AG04449 (cell line): ENCODE results near the gene OR10H5.

- RRBS, result no CpG with 5 or more reads among the region's 6 CpGs
Measured at GRCh38 chr19:15403923-15404696, 14.7 kb downstream of the AKAP8L start.

GRCh38 chr19:15421130-15421734 is 2.4 kb upstream of the AKAP8L start:
- RRBS, result no CpG with 5 or more reads among the region's 12 CpGs

DNA sequence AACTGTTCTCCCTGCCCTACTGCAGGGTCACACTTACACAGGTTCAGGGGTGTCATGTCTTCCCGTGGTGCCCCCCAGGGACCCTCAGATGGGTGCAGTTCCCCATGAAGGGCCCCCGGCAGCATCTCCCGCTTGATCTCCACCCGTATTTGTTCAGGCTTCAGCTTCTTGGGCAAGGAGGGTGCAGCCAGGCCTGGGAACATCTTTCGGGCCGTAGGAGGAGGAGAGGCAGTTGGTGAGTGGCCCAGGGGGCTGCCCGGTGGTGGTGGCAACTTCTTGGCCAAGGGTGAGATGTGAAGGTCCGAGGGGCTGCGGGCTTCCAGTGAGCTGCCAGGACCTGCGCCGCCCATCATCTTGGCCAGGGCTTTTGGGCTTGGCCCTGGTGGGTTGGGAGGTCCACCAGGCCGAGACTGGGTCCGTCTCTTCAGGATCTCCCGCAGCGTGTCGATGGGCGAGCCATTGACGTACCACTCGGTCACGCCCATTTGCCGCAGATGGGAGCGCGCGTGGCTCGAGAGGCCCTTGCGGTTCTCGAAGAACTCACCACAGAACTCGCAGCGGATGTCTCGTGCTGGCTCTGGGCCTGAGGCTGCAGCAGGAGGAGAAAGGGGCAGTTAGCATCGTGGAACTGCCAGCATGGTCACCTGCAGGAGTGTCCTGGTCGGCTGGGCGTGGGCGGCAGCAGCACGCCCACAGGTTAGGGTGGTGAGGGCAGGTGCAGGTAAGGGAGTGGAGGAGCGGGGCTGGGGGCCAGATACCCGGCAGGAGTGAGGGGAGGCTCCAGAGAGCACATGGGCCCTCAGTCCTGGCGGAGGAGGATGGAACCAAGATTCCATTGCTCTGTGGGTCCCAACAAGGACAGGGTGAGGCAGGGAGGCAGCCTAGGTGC is 8.4 kb upstream of the AKAP8L start:
- RRBS, result no CpG with 5 or more reads among the region's 38 CpGs

- RRBS, result no CpG with 5 or more reads among the region's 38 CpGs
Measured at GRCh38 chr19:15551080-15551719, 42.9 kb downstream of the CYP4F22 start.

DNA sequence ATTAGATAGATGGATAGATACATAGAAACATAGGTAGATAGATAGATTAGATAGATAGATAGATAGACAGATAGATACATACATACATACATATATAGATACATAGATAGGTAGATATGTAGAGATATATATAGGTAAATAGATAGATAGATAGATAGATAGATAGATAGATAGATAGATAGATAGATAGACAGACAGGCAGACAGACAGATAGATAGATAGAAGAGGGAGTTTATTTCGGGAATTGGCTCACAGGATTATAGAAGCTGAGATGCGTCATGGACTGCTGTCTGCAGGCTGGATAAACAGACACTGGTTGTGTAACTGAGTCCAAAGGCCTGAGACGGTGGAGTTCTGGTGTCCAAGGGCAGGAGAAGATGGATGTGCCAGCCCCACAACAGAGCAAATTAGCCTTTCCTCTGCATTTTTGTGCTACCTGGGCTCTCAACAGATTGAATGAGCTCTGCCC is 2.6 kb downstream of the CYP4F3 start:
- RRBS, result no CpG with 5 or more reads among the region's 3 CpGs

GRCh38 chr19:15787409-15787735 is at the start of gene OR10H5:
Gene OR10H5 (plus strand): TSS chr19:15787661.
- RRBS, result no CpG with 5 or more reads among the region's 6 CpGs

DNA sequence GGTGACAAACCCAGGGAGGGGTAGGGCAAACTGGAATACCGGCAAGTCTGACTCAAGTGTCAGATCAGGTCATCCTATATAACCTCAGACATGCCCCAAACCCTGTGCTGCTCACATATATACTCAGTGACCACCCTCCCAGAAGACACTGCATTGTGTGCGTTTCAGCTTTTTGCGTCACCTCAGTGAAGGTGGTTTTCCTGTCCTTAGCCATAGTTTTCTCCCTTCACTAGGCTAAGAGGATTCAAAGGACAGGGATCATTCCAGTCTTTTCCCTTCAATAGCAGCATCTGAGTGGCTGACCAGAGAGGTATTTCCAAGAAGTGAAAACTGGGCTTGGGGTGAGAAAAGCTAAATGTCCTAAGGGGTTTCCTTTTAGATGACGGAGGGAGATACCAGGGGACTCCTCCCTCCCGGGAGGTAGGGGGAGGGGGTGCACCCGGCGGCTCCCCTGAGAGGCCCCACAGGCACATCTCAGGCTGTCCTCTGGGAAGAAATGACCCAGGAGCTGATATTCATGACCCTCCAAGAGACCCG is 12.7 kb upstream of the OR10H1 start:
- RRBS, result 46% methylated on average over 1 of the region's 8 CpGs

DNA sequence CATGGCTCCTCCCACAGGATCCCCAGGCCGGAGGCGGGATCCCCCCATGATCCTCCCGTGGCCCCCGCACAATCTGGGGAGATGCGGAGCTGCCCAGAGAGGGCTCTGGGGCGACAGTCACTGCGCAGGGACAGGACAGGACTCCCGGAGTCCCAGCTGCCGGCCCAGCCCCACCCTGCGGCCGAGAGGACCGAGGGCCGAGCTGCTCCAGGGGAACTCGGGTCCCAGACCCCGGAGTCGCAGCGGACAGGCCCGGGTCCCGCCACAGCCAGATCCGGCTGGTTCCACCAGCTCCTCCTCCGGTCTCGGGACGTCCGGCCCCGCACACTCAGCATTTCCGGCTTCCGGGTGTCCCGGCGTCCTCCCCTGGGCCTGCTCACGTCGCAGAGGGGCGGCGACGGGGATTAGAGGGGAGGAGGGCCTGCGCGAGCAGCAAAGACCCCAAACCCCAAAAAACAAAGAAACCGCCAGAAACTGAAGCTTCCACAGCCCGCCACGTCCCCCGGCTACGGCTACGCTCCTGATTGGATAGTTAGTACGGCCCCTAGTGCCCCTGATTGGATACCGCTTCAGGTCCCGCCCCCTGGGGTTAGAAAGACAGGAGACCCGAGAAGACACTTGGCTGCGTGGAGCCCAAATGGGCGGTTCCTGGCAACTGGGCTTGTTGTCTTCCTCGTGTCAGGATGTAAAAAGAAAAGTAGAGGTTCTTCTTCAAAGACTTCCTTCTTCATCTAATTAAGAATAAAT is 21.3 kb upstream of the OR10H1 start:
- RRBS, result no CpG with 5 or more reads among the region's 49 CpGs

DNA sequence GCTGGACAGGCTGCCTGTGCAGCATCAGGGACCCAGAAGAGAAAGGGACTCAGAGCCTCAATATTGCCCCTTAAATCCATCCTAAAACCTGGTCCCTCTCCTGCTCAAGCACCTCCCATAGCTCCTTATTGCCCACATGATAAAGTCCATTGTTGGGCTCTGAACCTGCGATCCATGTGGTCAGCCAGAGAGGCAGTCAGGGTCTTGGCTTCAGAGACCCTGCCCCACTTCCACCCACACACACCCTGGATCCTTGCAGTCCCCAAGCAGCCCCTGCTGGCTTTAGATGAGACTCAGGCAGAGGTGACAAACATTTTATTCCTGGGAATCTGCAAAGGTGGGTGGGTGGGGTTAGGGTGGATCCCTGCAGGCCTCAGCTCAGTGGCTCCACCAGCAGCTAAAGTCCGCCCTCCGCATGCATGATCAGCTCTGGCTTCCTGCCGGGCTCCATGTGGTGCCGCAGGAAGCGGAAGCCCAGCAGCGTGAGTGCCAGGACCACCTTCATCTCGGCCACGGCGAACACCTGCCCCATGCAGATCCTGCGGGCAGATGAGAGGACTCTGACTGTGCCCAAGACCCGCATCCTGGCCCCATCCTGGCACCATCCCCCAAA is 26.5 kb downstream of the CYP4F2 start:
- RRBS, result no CpG with 5 or more reads among the region's 12 CpGs

DNA sequence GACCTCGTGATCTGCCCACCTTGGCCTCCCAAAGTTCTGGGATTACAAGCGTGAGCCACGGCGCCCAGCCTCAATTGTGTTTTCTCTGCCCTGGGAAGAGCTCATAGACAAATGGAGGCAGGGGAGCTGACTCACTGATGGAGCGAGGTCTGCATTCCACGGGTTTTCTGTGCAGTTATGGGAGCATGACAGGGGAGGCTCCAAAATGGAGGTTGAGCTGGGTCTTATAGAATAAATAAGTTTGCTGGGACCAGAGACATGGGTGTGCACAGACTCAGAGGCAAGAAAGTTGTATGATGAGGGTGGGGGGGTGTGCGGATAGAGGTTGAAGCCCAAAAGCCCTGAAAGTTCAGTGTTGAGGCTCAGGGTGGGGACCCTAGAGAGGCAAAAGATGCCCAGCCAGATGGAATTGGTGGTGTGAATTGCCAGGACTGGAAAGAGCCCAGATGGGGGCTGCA is 1.7 kb downstream of the TPM4 start:
- RRBS, result no CpG with 5 or more reads among the region's 7 CpGs

GRCh38 chr19:16083433-16083877 is 7.2 kb downstream of the TPM4 start:
- RRBS, result no CpG with 5 or more reads among the region's 13 CpGs

- RRBS, result no CpG with 5 or more reads among the region's 9 CpGs
Measured at GRCh38 chr19:16115502-16116170, 3.9 kb downstream of the RAB8A start.

DNA sequence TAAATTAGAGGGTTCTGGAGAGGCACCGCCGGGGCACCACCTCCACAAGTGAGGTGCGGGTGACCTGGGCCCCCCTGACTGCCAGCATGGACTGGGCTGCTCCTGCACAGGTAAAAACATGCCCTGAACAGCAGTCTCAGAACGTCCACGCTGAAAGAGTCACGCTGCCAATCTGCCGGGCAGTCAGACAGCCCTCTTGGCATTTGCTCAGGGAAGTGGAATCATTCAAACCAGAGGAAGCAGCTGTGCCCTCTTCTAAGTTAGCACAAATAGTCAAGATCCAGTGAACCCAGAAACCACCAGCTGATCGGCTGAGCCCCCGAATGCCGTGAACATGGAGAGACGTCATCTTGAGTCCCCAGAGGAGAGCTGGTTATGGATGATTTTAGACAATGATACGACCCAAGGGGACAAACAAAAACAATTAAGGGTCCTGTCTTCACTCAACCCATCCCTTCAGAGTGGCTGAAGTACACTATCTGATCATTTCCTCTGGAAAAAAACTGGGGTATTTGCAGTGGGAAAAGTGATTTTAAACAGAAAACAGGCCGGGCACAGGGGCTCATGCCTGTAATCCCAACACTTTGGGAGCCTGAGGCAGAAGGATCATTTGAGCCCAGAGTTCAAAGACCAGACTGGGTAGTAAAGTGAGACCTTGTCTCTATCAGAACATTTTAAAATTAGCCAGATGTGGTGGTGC is 34.6 kb downstream of the KLF2 start:
- RRBS, result no CpG with 5 or more reads among the region's 13 CpGs

GRCh38 chr19:16374358-16374659 is 49.7 kb downstream of the KLF2 start:
- RRBS, result no CpG with 5 or more reads among the region's 9 CpGs

DNA sequence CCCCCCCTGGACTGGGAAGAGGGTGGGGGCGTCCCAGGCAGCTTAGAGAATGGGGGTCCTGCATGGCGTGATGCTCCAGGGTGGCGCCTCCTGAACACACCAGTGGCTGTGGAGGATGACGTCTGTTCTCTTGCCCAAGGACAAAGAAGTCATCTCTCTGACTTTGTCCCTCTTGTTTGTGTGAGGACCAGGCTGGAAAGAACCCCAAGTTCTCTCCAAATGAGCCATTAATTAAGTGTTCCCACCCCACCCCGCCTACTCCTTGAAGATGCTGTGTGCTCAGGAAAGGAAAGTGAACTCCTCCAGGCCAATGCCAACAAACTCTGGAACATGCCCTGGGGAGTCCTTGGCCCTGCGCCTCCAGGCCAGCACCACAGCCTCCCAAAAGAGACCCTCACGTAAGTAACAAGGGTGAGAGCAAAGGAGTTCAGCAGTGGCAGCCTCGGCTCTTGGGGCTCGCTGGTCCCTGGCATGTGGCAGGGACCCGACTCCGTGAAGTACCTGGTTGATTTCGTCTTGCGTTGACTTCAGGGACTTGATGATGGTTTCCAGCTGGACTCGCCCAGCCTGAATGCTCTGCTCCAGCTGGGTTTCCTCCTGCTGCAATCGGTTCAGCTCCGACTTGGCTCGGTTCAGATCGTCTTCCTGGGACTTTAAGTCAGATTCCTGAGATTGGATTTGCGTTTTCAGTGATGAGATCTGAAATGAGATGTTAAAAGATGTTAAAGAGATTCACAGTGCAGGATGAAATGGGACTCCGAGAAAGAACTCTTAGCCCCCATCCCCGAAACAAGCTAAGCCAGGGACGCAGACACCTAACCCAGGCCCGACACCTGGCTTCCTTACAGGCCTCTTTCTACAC is 68.3 kb downstream of the EPS15L1 start:
- RRBS, result no CpG with 5 or more reads among the region's 23 CpGs

- RRBS, result no CpG with 5 or more reads among the region's 5 CpGs
Measured at GRCh38 chr19:16446915-16447432, 24.8 kb downstream of the EPS15L1 start.

DNA sequence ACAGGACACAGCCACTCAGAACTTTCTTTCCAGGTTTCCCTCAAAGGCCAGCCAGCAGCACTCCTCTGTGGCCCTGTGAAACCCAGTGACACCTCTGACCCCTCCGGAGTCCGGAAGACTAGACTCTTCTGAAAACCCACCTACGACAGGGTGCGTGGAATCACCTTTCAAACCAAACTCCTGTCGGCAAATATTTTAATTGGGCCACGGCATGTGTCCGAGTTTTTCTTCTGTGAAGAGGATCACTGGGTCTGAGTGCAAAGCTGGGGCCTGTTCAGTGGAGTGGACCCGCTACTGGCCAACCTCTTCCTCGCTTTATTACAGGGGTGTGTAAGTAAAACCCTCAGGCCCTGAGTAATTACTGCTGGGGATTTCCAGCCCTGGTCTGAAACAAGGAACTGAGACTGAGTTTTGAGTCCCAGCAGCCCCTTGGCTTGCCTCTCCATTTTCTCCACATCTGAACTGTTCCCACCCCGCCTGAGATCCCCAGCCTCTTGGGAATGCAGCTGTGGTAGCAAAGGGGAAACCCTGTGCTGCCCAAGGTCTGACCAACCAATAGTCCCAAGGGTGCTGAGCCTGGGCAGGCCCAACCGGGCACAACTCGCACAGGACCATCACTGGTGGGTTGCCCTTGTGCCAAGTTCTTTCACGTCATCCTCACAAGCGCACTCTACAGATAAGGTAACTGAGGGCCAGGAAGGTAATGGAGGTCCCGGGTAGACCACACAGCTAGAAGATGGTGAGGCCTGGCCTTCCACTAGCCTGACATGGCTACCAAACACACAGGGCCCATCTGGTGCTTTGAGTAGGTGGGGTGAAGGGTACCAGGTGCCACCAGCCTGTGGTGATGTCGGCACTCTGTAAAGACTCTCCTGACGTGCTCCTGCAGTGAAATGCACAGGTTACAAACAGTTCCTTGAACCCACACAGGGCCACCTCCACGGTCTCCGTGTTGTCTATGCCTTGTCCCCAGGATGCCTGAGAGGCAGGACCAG is 13.7 kb upstream of the SLC35E1 start:
- RRBS, result no CpG with 5 or more reads among the region's 19 CpGs

DNA sequence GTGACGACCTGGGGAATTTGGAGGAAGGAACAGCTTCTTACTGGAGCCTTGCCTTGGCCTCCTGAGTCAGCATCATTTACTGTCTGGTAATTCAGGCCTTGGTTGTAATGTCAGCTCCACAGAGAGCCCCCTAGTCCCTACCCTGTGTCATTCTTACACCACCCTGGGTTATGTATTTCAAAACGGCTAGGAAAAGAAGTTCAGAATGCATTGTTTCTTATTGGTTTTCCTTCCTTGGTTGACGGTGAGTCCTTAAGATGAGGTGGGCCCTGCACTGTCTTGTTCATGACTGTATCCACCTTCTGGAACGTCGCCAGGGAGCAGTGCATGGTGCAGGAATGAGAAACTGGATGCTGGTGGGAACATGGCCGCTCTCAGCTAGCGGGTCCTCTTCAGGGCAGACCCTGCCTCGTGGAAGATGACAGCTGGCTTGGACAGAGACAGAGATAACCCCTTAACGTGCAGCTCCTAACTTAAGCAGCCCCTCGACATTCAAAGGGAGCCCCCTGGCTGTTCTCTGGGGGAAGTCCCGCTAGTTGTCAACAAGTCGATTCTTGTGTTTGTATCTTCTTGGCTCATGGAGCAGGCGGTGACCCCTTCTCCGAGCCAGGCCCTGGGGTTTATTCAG is 7.2 kb downstream of the SIN3B start:
- RRBS, result no CpG with 5 or more reads among the region's 14 CpGs

GRCh38 chr19:17025934-17026434 is 626 bp downstream of the CPAMD8 start:
- RRBS, result no CpG with 5 or more reads among the region's 17 CpGs

DNA sequence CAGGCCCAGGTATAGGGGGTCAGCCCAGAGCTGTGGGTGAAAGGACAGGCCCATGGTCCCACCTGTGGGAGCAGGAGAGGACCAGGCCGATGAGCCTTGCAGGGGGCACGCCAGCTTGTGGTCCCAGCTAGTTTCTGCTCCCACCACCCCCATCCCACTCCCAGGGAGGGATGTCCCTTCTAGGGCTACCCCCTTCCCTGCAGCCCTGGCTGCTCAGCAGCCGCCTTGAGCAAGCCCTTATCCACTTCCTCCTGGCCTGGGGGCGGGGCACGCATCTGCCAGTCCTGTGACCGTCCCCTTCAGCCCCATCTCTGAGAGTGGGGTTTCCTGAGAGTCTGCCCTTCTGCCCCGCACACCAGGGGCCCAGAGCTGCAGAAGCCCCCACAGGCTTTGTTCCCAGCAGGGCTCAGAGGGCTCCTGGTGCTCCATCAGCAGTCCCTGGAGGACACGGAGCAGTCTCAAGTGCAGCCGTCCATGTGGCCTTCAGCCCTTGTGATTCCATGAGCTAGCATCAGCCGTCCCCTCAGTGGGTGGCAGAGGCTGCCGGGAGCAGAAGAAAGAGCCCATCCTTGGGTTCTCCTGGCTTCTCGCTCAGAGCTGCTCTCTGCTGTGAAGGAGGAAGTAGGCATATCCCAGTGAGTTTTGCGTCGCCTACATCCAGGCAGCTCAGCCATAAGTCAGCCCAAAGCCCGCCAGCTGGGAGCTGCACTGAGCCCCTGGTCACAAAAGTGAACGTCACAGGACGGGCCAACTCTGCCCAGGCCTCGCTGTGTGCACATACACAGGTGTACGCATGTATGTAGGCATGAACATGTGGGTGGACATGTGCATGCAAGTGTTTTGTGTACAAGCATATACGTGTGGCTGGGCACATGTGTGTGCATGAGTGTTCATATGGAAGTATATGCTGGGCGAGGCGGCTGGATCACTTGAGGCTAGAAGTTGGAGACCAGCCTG is 16.3 kb downstream of the MYO9B start:
- RRBS, result no CpG with 5 or more reads among the region's 22 CpGs